AG04449 (cell line): ENCODE measurements around a stretch of chr1.

DNA sequence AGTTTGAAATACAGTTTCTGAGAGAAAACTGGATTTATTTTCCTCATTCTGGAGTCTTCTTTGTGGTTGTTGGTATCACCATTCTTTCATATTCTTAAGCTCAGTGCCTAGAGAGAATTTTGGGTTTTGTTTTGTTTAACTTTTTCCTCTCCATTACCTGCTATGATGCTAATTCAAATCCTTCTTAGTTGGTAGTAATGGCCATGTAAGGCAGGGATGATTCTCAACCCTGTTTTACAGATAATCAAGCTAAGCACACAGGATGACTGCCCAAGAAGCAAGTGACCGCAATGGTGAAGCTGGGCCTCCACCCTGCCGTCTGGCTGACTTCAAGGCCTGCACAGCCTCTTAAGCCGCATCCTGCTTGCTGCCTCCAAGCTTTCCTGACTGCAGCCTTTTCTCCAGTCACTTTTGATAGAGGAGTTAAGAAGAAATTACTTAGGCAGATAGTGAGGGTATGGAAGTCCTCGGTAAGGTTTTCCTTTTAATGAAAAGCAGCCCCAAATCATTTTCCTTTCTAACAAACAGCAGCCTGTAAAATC lies 8.5 kb upstream of the CTBS start:
- RRBS = no CpG with 5 or more reads among the region's 4 CpGs

GRCh38 chr1:84720380-84720778 lies 30.1 kb upstream of the SSX2IP start:
- RRBS = no CpG with 5 or more reads among the region's 3 CpGs

DNA sequence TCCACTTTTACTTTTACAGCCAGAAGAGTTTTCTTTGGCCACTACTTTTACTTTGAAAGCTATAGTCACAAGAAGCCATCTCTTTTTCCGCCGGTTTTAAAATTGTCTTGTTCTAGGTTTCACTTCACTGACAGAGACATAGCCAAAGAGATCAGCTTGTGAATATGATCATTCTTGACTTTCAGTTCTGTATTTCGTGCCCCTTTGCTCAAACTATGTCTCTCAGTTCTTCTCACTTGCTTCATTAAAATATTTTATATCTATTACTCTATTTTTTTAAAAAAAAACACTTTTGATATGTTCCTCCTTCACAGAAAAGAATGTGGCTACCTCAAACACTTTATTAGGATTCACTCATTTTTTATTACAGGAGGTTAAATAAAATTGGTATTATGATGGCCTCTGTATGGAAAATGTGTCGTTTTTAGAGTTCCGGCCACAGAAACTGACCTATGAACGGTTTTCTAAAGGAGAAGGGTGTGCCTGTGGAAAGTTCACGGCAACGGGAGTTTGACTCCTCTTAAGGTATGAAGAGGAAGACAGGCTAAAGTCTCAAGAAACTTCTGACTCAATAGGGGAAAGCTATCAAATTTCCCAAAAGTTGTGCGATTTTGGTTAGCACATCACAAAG lies 1.3 kb downstream of the MCOLN2 start:
- RRBS = no CpG with 5 or more reads among the region's 9 CpGs

DNA sequence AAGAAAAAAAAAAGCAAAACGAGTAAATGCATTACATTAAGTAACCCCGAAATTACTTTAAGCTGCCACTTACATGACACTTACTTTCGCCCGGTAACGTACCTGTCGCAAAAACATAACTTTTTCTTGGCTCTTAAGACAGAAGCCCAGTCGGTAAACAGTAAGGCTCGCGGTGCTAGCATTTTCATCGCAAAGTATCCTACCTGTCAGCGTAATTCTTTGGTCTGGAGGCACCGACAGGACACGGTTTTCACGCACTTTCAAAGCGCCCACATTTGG lies 828 bp downstream of the SYDE2 start:
- RRBS = no CpG with 5 or more reads among the region's 15 CpGs

DNA sequence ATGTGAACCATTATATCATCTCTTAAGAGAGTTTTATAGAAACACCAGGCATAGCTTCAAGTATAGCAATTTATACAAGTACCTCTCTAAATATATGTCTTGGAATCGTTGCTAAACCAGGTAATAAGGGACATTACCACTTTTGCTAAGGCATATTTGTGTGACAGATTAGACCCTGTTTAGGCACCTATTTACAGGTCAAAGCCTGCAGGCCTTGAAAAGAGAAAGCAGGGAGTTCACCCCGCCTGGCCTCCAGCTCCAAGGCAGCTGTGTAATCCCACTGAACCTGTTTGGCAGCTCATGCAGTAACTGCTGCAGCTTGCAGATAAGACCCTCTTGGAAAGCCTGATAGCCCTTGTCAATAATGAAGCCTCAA lies 24.1 kb upstream of the SYDE2 start:
- RRBS = no CpG with 5 or more reads among the region's 2 CpGs

- RRBS = no CpG with 5 or more reads among the region's 2 CpGs
Observed at GRCh38 chr1:85313725-85314280, 37.4 kb upstream of the BCL10 start.

DNA sequence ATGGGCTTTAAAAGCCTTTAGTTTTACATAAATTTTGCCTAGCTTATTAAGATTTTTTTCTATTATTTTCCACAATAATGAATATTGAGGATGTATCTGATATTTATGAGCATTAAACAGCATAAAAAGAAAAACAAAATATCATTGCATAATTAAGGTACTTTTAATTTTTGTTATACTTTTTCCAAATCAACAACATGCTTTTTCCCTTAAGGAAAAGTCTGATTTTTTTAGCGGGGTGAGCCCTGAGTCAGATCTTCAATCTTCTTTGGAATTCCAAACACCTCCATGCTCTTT lies 24.9 kb downstream of the DDAH1 start:
- RRBS = no CpG with 5 or more reads among the region's 1 CpG

GRCh38 chr1:85465773-85466310 lies 883 bp upstream of the DDAH1 start:
- RRBS = no CpG with 5 or more reads among the region's 2 CpGs

- RRBS = no CpG with 5 or more reads among the region's 6 CpGs
Observed at GRCh38 chr1:85584114-85584963, 3.8 kb downstream of the CCN1 start.

DNA sequence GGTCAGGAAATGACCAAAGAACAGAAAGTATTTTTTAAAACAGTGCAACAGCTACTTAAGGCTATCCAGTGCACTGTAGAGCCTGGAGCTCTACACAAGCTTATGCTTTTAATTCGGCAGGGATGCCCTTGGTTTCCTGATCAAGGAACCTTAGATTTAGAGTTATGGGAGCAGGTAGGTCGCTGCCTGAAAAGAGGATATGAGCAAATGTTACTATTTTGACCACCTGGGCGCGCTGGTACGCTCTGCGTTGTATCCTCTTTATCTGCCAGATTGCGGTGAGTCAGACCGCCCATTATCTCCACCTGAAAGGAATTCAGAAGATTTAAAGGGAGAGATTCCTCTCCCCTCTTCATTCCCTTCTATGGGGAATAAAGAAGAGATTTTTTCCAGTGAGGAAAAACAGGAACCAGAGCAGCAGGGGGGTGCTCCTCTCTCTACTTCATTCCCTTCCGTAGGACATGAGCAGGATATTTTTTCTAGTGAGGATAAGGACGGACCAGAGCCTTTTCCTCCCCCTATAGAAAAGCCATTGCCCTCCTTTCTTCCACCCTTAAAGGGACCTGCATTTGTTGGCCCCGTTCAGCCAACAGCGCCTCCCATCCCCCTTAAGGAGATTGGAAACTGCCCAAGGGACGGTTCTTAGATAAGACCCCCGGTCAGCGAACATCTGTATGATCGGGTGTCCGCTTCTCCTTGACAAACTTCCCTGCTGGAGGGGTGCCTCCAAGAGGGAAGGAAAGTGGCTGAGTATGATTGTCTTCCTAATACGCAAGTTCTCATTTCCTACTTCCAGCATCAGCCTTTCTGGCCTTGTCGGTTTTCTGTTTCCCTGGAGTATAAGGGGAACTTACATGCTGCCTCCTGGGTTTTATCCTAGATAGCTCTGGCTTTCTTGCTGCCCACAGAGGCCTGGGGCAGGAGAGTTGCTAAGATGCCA lies 34.2 kb downstream of the CLCA1 start:
- RRBS = no CpG with 5 or more reads among the region's 19 CpGs

- RRBS = no CpG with 5 or more reads among the region's 1 CpG
Observed at GRCh38 chr1:86517049-86517866, 29.6 kb upstream of the CLCA4 start.

GRCh38 chr1:86616958-86617386 lies 70.1 kb downstream of the CLCA4 start:
- RRBS = no CpG with 5 or more reads among the region's 1 CpG

DNA sequence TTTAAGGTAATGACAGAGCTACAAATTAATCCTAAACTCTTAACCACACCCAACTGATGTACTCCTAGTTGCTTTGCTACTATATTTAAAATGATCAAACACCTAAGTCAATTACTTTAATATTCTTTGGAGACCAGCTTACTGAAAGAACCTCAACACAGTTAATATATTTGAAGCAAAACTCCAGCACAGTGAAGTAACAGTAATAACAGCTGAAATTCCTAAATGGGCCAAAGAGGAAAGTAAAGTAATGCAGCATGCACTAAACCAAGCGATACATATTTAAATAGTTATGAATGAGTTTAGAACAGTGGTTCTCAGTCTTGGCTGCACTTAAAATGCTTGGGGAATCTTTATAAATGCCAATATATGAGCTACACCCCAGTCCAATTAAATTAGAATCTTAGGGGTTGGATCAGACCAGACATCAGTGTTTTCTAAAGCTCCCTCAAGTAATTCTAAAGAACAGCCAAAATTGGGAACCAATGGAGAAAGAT lies 6.3 kb downstream of the SH3GLB1 start:
- RRBS = no CpG with 5 or more reads among the region's 1 CpG

DNA sequence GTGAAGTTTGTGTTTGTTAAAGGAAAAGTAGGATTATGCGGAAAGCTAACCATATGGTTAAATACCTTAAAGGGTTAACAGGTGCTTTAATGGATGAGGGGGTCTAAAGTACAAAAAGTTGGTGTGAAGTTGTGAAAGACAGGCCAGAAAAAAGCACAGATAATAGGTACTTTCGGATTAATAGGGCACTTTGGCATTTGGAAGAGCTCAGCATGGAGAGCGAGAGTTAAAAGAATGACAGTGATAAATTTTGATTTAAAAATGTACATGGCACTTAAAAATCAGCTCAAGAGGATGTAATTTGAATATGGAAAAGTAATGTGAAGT lies 1.5 kb downstream of the HS2ST1 start:
- RRBS = no CpG with 5 or more reads among the region's 3 CpGs

- RRBS = no CpG with 5 or more reads among the region's 9 CpGs
Observed at GRCh38 chr1:87133946-87134468, 194.7 kb upstream of the LMO4 start.

DNA sequence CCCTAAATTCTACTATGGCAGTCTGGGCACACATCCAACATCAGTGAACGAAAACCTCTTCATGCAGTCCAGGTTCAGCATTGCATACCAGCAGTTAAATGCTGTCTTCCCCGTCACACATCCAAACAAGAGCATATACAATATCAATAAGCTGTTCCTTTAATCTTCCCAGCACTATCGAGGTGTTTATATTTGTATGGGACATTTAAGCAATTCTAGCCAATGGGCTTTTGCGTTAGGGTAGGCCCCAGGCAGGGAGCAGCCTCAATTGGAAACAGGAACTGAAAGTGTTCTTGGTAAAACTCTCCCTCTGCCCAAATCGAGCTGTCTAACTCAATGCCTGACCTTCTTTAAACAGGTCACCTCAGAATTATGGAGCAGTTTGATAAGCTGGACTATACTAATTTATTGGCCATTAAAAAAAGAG lies 497.9 kb downstream of the LMO4 start:
- RRBS = no CpG with 5 or more reads among the region's 5 CpGs

- RRBS = no CpG with 5 or more reads among the region's 3 CpGs
Observed at GRCh38 chr1:88169133-88169517, 514.9 kb upstream of the PKN2 start.

DNA sequence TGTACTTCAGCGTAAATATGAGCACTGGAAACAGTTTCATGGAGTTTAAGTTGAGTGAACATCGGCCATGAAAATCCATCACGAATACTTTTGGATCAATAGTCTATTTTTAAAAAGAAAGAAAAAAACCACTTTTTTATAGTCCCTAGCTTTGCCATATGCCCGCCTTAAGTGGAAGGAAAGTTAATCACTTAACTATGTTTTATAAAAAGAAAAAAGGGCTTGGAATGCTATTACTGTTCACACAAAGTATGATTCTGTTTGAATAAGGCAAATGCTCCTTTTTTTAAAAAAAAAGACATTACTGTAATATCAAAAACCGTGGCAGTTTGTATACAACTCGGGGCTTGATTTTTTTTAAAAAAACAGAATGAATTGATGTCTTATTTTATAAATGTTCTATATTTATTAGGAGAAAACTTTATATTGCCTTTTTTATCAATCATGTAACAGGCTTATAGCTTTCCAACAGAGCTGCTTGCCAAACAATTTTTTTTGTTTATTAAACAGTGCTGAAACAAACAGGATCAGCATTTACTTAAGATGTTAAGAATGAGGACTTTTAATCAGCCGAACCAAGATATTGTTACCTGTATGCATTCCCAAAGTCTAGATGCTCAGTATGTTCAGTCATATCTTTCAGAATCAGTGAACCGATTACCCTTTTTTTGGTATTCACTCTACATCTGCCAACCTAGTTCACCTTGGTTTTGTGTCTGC lies 57.6 kb downstream of the GTF2B start:
- RRBS = no CpG with 5 or more reads among the region's 8 CpGs

DNA sequence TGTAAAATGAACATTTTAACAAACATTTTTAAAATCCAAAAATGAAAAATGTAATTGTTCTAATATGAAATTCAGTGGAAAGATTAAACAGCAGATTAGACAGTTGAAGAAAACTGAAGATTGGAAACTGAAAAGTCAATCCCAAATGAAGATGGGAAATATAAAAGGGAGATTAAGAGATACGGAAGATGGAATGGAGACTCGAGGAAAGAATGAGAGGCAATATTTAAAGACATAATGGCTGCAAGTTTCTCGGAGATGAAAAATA lies 53.8 kb downstream of the GTF2B start:
- RRBS = no CpG with 5 or more reads among the region's 3 CpGs

GRCh38 chr1:89054690-89055589 lies 10.1 kb downstream of the GBP1 start:
- RRBS = no CpG with 5 or more reads among the region's 8 CpGs